H9 (cell line): ENCODE results near the genes FOXI2, MGMT, C10orf143 and GLRX3.

DNA sequence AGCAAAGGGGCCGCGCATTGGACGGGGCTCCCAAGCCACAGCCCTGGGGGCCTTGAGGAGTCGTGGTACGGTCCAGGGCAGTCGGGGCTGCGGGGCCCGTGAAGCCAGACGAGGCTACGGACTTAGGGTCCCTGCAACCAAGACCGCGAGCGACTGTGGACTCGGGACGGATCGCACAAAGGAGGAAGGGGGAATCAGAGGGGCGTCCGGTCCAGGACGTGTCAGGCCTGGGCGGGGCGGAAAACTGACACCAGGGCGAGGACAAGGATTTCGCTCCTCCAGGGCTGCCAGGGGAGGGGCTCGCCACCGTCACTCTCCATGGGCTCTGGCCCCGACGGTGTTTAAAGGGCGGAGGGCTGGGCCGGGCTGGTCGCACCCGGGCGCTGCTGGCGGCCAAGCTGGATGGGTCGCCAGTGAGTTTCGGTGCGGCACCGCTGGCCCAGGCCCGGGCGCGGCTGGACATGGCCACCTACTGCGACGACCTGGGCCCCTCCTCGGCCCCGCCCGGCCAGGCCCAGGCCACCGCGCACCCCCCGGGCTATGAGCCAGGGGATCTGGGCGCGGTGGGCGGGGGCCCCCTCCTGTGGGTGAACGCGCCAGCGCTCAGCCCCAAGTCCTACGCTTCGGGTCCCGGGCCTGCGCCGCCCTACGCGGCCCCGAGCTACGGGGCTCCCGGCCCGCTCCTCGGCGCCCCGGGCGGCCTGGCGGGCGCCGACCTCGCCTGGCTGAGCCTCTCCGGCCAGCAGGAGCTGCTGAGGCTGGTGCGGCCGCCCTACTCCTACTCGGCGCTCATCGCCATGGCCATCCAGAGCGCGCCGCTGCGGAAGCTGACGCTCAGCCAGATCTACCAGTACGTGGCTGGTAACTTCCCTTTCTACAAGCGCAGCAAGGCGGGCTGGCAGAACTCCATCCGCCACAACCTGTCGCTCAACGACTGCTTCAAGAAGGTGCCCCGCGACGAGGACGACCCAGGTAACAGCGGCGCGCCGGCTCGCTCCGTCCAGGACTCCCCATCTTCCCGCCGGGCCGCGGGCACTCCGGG is at the start of gene FOXI2:
FOXI2 (plus strand) TSS at position 373 of the 1,042 bp plus-strand sequence.
- PRO-cap = bidirectional peak, plus-strand start at position 344 of the sequence, minus-strand start at position 157 of the sequence

GRCh38 chr10:127753320-127753696 is 16.3 kb downstream of the FOXI2 start:
- PRO-cap = no peak

DNA sequence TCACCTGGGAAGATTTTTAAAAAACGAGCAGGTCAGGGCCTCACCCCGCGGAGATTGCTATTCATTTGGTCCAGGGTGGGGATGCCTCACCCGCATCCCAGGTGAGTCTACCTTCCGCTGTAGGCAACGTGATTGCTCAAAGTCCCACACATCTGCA is 4.0 kb downstream of the CLRN3 start:
- PRO-cap = no peak

DNA sequence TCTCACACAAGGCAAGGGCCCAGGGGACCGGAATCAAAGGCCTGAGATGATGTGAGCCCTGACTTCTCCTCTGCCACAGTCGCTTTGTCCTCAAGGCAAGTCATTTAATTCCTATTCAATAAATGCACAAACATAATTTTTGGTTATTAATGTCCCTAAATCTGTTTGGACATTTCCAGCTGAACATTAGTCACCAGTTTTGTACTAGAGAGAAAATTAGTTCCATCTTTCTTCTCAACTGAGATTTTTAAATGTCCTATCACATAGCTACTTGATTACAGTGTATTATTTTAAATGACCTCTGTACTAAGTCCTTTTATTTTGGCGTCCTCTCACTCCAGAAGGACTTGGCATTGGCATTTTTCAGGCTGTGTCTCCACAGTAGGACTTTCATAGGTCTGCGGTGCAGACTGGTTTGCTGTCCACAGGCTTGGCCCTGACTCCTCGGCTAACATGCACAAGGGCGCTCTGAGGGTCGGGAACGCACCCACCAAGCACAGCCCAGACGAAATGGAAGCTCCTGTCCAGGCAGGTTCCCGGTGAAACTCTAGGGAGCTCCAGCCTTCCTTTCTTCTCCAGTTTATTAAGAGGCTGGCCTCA is 6.4 kb downstream of the PTPRE start:
- PRO-cap = no peak

DNA sequence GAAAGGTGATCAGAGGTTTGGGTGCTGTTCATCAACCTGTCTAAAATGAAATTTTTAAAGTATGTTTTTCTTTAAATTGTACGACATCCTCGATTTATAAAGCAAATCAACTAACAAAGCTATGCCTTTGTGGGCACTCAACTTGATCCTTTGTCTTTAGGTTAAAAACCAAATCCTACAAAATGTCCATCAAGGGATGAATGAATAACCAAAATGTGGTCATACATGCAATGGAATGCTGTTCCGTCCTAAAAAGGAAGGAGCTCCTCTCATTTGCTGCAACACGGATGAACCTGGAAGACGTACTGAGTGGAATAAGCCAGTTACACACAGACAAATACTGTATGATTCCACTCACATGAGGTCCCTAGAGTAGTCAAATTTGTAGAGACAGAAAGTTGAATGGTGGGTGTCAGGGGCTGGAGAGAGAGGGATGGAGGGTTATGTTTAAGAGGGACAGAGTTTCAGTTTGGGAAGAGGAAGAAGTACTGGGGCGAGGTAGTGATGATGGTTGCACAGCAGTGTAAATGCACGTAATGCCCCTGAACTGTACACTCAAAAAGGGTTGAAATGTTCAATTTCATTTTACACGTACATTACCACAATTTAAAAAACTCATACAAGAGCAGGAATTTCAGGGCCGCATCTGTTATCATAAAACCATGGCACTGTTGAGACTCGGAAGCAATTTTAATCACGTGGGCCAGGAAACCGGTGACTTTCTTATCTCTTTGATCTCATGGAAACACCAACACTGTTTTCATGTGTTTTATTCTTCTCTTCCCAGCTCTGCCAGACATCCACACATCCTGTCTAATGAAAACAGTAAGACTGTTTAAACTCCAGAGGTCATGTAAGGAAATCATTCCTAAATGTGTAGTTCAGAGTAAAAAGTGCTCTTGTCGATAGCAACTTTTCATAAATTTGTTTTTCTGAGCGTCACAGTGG is 35.7 kb downstream of the PTPRE start:
- PRO-cap = no peak

- PRO-cap = no peak
These were observed 83.5 kb downstream of the PTPRE start for GRCh38 chr10:127990307-127990838.

DNA sequence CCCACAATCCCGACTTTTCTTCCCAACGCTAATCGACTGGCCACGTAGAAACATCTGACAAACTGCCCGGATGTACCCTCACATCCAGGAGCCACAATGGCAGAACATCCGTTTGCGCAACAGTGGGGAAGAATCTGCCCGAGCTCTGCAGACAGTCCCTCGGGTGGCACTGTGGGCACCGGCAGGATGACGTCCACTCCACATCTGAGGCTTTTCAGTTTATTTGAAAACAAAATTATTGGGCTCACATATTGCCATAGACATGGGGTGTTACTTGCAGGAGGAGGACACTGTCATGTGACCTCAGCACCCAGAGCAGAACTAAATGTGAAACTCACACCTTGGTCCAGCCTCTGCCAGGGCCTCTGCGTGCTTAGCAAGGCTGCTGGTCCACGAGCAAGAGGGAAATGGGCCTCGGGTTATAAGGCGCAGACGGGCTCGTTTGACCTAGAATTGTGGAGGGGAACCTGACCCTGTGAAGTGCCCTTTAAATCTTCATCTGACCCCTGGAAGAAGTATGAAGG is 84.0 kb downstream of the MKI67 start:
- PRO-cap = no peak

GRCh38 chr10:128049504-128050659 is 76.3 kb downstream of the MKI67 start:
- PRO-cap = no peak

DNA sequence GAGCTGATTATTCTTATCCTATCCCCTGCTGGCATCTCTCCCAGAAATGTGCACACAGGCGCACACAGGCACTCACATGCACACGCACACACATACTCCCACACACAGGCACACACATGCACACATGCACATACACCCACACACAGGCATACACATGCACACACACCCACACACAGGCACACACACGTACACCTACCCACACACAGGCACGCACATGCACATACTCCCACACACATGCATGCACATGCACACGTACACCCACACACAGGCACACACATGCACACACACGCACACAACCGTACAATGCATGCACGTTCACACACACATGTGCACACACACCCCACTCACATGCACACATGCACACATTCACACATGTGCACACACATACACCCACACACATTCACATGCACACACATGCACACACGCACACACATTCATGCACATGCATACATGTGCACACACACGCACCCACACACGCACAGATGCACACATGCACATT is 59.4 kb downstream of the MKI67 start:
- PRO-cap = no peak

DNA sequence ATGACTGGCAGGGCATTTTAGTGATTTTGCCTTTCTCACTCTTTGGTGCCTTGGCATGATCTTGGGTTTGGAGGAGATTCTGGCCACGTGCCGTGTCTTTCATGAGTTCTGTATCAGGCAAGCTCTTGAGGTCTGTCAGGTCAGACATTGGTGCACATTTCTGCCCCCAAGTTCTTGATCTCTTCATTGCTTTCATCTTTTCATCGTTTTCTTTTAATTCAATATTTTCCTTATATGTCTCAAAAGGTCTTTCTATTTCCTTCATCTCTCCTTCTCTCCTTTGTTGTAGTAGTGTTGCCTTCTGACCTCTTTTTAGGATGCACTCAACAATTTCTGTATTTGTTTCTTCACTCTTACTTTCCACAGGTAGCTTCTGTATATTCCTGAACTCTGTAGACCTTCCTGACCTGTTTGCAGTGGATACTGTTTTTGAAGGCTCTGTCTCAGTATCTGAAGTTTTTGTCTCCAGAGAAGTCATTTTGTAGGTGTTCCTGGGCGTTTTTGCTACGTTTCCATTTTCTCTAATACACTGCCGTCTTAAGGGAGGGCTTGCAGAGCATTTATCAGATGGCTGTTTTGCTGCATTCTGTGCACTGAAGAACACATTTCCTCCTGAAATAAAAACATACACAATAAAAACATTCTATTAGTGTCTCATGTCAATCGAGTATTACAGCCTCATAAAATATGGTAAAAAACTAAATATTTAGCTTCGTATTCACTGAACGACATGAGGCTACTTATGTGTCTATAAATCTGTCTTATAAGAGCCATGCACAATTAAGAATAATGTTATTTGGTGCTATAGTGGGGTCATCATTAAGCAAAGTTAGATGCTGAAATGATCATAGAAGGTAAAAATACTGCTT is 17.2 kb downstream of the MKI67 start:
- PRO-cap = no peak

- PRO-cap = no peak
These were observed 135.3 kb upstream of the MGMT start for GRCh38 chr10:129331676-129332175.

- PRO-cap = bidirectional peak, plus-strand start at chr10:129467244, minus-strand start at chr10:129466998
These were observed at the start of gene MGMT for GRCh38 chr10:129466572-129467457. TSS of gene MGMT (plus strand) at chr10:129467241.

DNA sequence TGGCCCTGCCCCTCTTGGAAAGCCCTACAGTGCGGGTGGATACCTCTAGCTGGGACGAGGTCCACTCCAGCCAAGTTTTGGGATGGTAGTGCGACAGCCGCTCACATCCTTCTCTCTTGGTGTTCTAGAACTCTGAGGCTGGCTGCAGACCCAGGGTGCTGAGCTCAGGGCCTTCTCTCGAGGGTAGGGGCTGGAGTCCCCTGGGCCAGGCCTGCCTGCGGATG is 243.1 kb downstream of the MGMT start:
- PRO-cap = no peak

DNA sequence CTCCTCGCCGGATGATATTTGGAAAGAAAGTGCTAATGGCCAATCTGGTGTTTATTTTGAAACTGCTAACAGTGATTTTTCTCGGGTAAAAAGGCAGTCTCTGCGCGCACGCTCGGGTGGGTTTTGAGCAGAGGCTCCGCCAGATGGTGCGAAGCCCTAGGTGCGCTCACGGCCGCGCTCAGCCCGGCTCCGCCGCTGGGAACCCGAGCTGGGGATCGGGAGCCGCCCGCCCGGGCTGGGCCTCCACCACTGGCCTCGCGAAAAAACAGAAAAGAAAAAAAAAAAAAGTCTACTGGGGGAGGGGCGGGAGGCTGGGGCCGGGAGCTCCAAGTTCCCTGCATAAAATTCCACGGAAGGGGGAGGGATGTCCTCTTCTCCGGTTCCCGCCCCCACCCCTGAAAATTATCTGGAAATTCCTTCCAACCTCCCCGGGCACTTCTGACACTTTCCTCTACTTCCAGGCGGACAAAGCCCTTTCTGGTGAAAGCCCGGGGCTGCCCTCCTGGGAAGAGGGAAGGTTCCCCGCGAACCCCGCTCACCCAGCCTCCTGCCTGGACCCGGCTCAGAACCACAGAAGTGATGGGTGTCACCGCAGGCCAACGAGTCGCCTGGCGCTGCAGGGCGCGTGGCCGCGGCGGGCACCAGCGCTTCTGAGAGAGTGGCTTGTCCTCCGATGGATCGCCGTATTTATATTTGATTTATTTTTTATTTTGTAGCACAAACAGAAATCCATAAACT is 4.1 kb downstream of the EBF3 start:
- PRO-cap = no peak

GRCh38 chr10:130110714-130111033 is at the start of gene C10orf143:
TSS of gene C10orf143 (minus strand) at chr10:130110830.
- PRO-cap = bidirectional peak, plus-strand start at chr10:130110935, minus-strand start at chr10:130110804

GRCh38 chr10:130111034-130112168 is 771 bp upstream of the C10orf143 start:
- PRO-cap = bidirectional peak, plus-strand start at chr10:130111322, minus-strand start at chr10:130111152; unidirectional peak, plus-strand start at chr10:130111499; bidirectional peak, plus-strand start at chr10:130111605, minus-strand start at chr10:130111723

DNA sequence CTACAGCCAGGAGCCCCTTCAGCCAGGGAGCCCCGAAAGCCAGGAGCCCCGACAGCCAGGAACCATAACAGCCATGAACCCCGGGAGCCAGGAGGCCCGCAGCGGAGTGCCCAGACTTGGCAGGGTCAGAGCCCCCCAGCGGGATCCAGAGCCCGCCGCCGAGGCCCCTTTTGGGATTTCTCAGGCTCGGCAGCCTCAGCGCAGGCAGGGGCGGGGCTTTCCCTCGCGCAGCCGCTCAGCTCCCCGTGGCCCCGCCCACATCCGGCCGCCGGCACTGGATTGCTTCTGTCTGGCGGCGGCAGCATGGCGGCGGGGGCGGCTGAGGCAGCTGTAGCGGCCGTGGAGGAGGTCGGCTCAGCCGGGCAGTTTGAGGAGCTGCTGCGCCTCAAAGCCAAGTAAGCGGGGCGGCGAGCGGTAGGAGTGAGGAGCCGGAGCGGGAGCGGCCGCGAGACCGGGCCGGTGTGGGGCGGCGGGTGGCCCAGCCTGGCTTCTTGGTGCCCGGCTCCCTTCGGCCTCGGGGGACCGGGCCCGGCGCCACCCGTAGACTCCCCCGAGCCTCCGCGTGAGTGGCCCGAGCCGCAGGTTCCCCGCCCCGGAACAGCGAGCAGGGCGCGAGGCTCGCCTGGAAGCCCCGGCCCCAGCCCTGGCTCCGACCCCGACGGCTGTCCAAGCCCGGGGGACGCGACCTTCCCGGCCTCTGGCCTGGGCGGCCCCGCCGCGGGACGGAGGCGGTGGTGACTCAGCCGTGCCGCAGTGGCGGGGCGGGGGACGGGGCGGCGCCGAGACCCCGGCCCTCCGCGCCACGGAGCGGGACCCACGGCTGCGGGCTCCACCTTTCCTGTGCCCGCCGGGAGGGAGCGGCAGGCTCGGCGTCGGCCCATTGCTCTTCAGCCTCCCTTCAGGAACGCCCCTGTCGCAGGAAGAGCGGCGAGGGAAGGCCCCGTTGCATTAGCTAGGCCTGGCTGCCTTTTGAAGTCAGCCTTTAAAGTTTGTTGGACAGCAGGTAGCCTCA is at the start of gene GLRX3:
GLRX3 (plus strand) TSS at position 274 of the 1,012 bp plus-strand sequence.
- PRO-cap = bidirectional peak, plus-strand start at position 288 of the sequence, minus-strand start at position 197 of the sequence; unidirectional peak, minus-strand start at position 550 of the sequence; unidirectional peak, minus-strand start at position 699 of the sequence; unidirectional peak, minus-strand start at position 719 of the sequence

DNA sequence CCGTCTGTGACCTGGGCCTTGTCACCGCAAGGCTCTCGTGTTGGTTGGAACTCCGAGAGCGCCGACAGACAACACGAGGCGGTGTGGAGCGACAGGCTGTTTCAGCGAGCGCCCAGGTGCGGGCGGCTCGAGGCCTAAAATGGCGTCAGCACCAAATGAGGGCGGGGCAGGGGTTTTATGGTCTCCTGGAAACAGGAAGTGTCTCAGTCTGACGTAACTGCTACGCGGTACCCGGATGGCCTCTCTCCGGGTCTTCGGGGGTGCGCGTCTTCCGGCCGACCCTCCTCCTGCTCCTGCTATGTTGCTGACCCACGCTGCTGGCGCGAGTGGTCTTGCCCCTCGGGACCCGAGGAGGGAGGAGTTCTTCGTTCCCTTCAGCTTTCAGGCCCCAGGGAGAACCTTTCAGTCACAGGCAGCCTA is 77.1 kb downstream of the GLRX3 start:
- PRO-cap = no peak

GRCh38 chr10:131139707-131139906 is 171.9 kb downstream of the TCERG1L start:
- PRO-cap = no peak

DNA sequence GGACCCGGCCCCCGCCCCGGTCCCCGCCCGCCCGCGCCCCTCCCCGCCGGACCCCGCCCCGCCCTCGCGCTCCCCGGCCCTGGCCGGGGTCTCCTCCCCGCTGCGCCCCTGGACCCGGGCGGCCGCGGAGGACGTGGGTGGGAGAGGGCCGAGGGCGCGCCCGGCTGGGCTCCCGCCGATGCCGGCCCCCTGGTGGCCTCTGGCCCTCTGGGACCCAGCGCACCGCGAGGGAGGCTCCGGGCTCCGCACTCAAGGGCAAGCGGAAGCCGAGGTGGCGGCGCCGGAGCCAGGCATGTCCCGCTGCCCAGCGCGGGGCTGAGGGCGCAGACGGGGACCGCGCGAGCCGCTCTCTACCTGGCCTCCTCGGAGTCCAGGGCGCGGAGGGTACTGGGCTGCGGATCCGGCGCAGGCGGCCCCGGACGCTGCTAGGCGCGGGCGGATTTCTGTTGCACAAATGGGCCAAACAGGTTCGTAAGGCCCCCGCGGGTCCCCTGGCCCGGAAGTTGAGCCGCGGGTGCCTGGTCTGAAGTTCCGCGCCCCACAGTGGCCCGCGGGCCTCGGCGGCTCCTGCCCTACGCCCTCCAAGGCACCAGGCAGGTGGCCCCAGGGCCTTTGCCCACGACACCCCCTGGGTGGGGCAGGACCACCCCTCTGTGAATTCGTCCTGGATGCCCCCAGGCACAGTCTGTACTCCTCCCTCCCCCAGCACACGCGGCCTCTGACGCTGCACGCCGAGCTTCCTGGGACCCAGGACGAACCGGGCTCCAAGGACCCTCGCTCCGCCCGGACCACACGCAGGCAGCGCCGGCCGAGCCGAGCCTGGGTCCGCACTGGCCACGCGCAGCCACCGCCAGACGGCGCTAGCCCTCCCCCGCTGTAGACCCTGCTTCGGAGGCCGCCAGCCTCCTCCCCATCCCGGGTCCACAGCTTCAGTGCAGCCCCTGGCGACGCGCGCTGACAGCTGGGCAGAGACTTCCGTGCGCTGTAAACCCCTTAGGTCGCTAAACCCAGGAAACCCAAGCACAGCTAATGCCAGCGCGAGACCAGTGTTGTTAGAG is 616 bp upstream of the TCERG1L start:
- PRO-cap = bidirectional peak, plus-strand start at position 248 of the sequence, minus-strand start at position 201 of the sequence; bidirectional peak, plus-strand start at position 489 of the sequence, minus-strand start at position 445 of the sequence; bidirectional peak, plus-strand start at position 929 of the sequence, minus-strand start at position 720 of the sequence